Transverse colon (tissue), 4 donors: ENCODE data around the gene SFTPA1.

DNA sequence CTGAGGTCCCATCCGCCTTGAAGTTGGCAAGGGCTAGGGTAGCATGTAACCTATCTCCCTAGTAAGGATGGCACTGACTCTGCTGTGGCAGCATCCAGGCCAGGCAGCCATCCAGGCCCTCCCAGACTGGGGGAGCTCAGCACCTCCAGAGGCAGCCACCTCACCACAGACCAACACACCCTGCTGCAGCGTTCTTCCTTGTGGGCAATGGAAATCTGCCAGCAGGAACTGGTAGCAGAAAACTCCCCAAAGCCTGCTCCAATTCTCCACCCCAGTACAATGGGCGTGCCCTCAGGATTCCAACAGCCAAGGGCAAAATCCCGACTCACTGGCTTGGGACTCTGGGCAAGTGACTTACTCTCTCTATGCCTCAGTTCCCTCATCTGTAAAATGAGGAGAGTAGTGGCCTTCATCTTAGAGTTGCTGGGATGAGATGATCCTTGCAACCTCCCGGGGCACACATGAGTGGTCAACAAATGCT, 27.4 kb downstream of the DLG5 start:
- PRO-cap, result bidirectional peak, plus-strand start at position 336 of the sequence, minus-strand start at position 209 of the sequence
- RAMPAGE, long total RNA, 4 experiments, result no peak in any of the 4 experiments

DNA sequence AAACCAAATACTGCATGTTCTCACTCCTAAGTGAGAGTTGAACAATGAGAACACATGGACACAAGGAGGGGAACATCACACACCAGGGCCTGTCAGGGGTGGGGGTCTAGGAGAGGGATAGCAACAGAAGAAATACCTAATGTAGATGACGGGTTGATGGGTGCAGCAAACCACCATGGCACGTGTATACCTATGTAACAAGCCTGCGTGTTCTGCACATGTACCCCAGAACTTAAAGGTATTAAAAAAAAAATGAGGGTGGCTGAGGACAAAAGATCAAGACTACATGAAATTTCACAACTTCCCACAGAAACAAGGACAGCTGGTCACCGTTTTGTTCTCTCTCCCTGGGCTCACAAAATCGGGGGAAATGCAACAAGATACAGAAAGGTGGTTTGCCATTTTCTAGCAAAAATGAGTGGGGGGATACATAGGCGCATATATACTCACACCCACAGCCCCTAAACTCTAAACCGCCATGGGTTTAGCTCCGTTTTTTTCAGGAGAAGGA, 17.2 kb downstream of the DLG5 start:
- PRO-cap, result no peak
- RAMPAGE, long total RNA, 4 experiments, result no peak in any of the 4 experiments

- PRO-cap, result no peak
- RAMPAGE, long total RNA, 4 experiments, result no peak in any of the 4 experiments
These were observed 16.8 kb downstream of the DLG5 start for GRCh38 chr10:77909772-77910184.

GRCh38 chr10:77910185-77910646, 16.3 kb downstream of the DLG5 start:
- PRO-cap, result no peak
- RAMPAGE, long total RNA, 4 experiments, result no peak in any of the 4 experiments

GRCh38 chr10:78302631-78303909, 269.4 kb downstream of the RPS24 start:
- PRO-cap, result unidirectional peak, plus-strand start at chr10:78303078; bidirectional peak, plus-strand start at chr10:78303237, minus-strand start at chr10:78303339; unidirectional peak, minus-strand start at chr10:78303456; unidirectional peak, minus-strand start at chr10:78303486
- RAMPAGE, long total RNA, 4 experiments, result no peak in any of the 4 experiments

GRCh38 chr10:78408659-78409492, 375.2 kb downstream of the RPS24 start:
- PRO-cap, result no peak
- RAMPAGE, long total RNA, 4 experiments, result no peak in any of the 4 experiments

GRCh38 chr10:78813748-78814161, 255.0 kb upstream of the ZMIZ1 start:
- PRO-cap, result no peak
- RAMPAGE, long total RNA, 4 experiments, result no peak in any of the 4 experiments

DNA sequence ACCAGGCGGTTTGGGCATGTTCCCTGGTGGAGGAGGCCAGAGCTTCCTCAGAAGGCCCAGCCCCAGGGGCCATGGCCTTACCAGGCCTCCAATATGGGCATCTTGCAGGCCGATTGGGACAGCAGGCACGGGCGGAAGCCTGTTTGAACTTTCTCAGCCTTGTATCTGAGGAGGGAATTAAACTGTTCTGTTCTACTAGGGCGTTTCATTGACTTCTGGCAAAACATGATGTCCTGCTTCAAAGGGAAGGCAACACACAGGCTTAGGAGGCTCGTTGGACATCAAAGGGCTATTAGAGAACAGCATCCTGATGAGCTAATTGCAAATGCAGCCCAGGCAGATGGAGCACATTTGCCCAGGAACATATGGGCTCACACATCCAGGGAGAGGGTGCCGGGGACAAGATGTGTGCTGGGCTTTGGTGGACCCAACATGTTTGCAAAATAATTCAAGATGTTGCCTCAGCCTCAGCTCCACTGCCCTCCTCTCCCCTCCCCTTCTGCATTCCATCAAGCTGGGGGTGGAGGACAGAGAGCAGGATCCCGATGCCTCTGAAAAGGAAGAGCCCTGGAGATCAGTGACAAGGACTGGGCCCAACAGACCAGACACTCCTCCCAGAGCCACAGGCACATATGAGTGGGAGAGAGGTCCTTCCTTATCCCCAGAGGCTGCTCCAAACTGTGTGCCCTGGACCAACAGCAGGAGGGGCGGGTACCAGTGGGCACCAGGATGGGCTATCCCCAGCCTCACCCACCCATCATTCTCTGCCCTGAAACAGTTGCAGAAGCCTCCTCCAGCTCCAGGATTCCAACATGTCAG, 217.1 kb upstream of the ZMIZ1 start:
- PRO-cap, result no peak
- RAMPAGE, long total RNA, 4 experiments, result no peak in any of the 4 experiments

- PRO-cap, result unidirectional peak, minus-strand start at chr10:79059307
- RAMPAGE, long total RNA, 4 experiments, result no peak in any of the 4 experiments
These were observed 9.5 kb upstream of the ZMIZ1 start for GRCh38 chr10:79059101-79059736.

DNA sequence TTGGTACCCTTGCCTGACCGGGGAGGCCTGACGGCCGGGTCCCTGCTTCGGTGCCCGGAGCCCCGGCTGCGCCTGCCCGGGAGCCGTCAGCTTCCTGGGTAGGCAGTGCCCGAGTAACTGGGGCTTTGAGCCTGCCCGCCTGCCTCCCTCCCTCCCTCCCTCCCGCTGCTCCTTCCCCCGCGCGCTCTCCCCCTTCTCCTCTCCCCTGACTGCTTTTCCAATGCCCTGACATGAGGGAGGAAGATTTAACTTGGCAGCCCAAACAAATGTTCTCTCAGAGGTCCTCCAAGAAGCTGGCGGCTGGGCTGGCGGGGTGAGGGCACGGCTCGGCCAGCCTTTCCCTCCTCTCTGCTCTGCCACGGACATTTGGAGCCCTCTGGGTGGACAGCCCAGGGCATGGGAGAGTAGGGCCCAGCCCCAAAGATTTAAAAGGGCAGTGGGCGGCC, 2.0 kb downstream of the ZMIZ1 start:
- PRO-cap, result bidirectional peak, plus-strand start at position 277 of the sequence, minus-strand start at position 119 of the sequence
- RAMPAGE, long total RNA, 4 experiments, result no peak in any of the 4 experiments

DNA sequence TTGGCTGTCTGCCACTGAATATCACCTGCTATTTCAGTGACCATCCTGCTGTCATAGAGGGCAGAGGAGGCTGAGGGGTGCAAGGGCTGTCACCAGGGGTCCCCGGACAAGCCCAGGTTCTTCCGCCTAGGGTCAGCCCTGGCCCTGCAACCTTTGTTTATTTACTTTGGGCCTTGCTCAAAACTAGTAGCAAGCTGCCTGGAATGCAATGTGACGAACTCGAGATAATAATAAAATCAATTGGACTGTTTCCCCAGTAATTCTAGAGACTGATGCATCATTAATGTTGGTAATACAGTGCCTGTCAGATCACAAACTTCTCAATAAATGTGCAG, 28.5 kb downstream of the ZMIZ1 start:
- PRO-cap, result no peak
- RAMPAGE, long total RNA, 4 experiments, result no peak in any of the 4 experiments

DNA sequence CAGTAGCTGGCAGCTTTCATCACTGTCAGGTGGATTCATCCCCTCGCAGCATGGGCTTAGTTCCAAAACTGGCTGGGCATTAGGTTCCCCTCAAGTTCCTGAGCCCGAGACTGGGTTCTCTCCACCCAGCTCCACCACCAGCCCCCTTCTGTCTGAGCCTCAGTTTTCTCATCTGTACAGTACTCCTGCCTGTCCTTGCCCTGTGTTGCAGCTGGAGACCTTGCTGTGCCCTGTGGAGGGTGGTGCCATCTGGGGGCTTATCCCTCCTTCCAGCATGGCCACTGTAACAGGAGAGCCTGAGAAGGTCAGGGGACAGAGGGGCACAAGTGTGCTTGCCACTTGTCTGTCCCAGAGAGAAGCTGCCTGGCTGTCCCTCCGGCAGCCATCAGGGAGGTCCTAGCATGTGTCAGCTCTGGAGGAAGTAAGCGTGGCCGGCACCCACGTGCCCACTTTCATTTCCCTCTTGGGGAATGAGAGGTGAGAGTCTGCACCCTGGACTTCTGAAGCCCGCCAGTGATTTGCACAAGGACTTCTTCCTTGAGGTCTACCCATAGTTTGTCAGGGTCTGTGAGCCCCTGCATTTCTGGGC, 97.1 kb upstream of the PPIF start:
- PRO-cap, result bidirectional peak, plus-strand start at position 503 of the sequence, minus-strand start at position 398 of the sequence
- RAMPAGE, long total RNA, 4 experiments, result no peak in any of the 4 experiments

DNA sequence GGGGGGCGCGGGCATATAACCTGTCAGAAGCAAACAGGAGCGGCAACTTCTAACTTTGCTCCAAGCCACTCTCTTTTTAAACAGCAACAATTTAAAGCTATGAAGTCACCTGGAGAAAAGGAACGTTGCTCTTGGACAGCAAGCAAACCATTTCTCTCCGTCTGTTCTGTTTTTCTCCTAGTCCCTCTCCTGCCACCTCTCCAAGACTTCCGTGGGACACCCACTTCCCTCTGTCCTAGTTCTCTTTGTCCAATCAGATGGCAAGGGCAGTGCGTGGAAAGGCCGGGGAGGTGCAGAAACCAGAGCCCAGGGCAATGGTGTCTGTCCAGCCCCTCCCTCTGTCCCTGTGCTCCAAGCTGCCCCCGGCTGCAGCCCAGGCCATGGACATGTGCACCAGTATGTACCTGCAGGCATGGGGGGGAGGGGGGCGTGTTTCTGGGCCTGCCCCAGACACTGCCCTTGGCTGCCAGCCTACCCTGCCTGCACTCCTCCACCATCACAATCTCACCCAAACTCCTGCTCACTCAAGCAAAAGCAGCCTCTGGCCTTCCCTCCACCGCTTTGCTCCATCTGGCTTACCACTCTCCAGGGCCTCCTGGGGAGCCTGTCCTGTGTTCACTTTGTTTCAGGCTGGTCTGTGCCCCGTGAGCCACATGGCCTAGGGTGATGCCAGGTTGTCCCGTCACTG, 33.5 kb upstream of the PPIF start:
- PRO-cap, result no peak
- RAMPAGE, long total RNA, 4 experiments, result no peak in any of the 4 experiments

DNA sequence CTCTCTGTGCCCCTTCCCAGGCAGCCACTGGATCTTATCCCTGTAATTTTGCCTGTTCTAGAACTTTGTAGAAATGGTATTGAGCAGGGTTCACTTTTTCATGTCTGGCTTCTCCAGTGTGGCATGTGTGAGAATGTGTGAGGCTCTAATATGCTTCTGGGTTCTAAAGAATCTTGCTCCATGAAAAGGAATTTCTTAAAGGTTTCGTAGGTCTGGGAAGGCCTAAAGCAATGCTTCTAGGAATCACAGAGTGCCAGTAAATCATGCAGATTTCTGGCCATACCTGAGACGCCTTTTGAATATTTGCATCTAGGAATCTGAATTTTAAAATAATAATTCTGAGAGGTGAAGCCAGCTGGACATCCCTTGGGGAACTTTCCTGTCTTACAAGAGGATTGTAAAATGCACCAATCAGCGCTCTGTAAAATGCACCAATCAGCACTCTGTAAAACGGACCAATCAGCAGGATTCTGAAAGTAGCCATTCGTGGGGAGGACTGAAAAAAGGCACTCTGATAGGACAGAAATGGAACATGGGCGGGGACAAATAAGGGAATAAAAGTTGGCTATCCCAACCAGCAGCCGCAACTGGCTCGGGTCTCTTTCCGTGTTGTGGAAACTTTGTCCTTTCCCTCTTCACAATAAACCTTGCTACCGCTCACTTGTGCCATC, 9.8 kb downstream of the PPIF start:
- PRO-cap, result no peak
- RAMPAGE, long total RNA, 4 experiments, result no peak in any of the 4 experiments

GRCh38 chr10:79385562-79386535, 38.6 kb downstream of the PPIF start:
- PRO-cap, result no peak
- RAMPAGE, long total RNA, 4 experiments, result no peak in any of the 4 experiments

- PRO-cap, result no peak
- RAMPAGE, long total RNA, 4 experiments, result no peak in any of the 4 experiments
These were observed 35.7 kb downstream of the ZCCHC24 start for GRCh38 chr10:79409554-79410332.

DNA sequence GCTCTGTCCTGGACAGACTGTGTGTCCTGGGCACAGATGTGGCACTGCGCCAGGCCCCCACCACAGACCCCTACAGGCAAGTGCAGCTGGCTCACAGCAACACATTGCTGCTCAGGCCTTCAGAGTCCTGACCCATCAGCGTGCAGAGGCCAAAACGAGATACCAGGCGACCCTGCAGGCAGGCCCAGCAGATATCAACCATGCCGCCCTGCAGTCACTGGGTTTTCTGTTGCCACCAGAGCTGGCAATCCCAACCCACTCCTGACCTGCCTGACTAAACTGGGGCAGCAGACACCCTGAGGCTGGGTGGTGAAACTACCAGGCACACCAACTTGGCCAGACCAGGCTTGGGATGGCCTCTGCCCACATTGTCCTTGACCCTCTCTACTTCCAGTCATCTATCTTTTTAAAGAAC, 20.3 kb downstream of the ZCCHC24 start:
- PRO-cap, result no peak
- RAMPAGE, long total RNA, 4 experiments, result no peak in any of the 4 experiments

- PRO-cap, result no peak
- RAMPAGE, long total RNA, 4 experiments, result no peak in any of the 4 experiments
These were observed 6.8 kb upstream of the ZCCHC24 start for GRCh38 chr10:79452187-79452713.

- PRO-cap, result no peak
- RAMPAGE, long total RNA, 4 experiments, result no peak in any of the 4 experiments
These were observed at the start of gene SFTPA1 for GRCh38 chr10:79610809-79611004. Gene SFTPA1, plus strand, starts transcription at chr10:79610939.

DNA sequence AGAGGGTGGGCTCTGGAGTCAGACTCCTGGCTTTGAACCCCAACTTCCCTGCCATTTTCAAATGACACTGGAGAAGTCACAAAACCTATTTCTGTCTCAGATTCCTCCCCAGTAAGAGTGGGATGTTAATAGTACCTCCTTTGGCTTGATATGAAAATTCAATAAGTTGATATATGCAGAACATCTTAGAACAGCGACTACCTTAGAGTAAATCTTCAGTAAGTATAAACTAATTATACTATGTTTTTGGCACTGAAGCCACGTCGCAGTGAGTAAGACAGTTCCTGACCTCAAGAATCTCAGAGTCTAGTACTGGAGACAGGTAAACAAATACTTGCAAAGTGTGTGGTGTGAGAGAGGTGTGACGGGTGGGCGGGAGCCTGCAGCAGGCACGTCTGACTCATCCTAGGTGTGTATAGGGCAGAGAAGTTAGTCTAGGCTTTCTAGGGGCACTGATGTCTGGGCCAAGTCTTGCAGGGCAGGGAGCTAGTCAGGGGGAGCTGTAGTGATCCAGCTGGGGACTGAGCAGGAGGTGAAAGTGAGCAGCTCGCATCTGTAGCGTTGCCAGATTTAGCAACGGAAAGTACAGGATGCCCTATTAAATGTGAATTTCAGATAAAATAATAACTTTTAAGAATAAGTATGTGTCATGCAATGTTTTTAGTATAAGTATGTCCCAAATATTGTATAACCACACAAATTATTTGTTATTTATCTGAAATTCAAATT, 35.9 kb upstream of the SFTPD start:
- PRO-cap, result no peak
- RAMPAGE, long total RNA, 4 experiments, result no peak in any of the 4 experiments